A673 (cell line): ENCODE data around the gene C1orf127.

GRCh38 chr1:10378461-10379652 lies 20.0 kb upstream of the PGD start:
- PRO-cap: no peak

- PRO-cap: no peak
Measured at GRCh38 chr1:10384250-10384589, 14.6 kb upstream of the PGD start.

GRCh38 chr1:10403889-10404309 lies 5.0 kb downstream of the PGD start:
- PRO-cap: no peak

DNA sequence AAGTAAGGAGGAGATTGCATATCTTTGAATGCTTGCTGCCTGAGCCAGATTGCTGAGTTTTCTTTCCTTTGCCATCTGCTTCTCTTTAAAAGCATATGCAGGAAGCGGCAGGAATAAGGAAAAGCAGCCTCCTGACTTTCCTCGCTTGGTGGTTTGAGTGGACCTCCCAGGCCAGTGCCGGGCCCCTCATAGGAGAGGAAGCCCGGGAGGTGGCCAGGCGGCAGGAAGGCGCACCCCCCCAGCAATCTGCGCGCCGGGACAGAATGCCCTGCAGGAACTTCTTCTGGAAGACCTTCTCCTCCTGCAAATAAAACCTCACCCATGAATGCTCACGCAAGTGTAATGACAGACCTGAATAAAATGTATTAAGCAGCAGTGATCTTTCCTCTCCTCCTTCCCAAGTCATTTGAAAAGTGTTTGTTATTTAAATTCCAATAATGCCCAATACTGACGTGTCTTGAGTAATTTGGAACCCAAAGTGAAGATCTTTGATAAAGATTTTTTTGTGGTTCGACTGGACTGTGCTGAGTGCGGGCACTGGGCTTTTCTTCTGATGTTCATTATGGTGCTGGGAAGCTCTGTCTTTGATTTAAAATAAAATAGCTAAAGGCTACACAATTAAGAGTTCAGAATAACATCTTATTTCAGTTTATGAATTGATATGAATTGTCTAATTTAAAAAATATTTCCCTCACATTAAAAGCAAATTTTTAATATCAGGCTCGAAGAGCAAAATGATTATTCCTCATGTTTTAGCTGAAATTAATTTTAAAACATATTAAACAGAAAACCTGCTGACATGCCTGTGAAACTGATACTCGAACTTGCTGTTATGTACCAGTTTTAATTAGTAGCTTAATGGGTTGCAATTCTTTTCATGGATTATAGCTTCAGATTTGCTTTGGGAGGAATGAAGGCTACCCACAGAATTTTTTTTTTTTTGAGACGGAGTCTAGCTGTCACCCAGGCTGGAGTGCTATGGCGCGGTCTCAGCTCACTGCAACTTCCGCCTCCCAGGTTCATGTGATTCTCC lies 1.8 kb downstream of the CORT start:
- PRO-cap: no peak

GRCh38 chr1:10654369-10654771 lies 142.1 kb downstream of the CASZ1 start:
- PRO-cap: no peak

DNA sequence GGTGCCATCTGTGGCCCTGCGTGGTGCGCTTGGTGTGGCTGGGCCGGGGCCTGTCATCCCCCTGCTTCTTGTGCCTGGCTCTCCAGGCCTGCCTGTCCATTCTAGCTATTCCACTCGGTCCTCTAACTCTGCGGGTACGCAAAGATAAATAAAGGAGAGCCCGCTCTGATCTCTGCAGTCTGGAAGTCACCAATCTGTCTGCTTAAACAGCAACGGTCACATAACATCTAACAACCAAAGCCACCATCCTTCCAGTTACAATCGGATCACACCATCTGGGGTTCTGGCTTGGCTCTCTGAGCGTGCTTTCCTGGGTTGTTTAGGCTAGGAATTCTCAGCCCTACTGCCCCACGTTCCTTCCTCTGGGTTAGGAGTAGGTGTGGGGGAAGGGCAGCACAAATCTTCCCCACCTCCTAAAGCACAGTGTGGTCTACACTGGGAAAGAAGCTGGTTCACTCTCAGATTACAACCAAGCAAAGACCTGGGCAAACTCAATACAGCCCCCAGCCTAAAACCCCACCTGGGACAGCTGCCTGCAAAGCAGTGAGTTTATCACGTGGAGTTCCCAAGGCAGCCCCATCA lies 113.5 kb downstream of the CASZ1 start:
- PRO-cap: no peak

GRCh38 chr1:10691493-10692120 lies 104.8 kb downstream of the CASZ1 start:
- PRO-cap: no peak

DNA sequence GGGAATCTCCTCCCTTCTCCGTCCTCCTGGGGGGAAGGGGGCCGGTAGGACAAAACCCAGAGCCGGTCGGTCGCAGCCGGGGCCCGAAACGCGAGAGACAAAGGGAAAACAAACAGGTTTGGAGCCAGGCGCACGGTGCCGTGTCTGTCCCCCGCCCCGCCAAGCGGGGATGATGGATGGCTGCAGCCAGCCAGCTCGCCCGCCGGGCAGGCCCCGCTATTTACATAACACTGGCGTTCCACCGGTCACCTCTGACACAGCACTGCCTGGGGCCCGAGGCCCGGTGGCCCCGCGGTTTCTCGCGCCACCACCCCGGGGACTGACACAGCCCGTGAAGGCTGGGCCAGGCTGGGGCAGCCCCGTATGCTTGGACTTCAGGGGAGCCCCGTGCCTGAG lies 91.9 kb downstream of the CASZ1 start:
- PRO-cap: no peak

DNA sequence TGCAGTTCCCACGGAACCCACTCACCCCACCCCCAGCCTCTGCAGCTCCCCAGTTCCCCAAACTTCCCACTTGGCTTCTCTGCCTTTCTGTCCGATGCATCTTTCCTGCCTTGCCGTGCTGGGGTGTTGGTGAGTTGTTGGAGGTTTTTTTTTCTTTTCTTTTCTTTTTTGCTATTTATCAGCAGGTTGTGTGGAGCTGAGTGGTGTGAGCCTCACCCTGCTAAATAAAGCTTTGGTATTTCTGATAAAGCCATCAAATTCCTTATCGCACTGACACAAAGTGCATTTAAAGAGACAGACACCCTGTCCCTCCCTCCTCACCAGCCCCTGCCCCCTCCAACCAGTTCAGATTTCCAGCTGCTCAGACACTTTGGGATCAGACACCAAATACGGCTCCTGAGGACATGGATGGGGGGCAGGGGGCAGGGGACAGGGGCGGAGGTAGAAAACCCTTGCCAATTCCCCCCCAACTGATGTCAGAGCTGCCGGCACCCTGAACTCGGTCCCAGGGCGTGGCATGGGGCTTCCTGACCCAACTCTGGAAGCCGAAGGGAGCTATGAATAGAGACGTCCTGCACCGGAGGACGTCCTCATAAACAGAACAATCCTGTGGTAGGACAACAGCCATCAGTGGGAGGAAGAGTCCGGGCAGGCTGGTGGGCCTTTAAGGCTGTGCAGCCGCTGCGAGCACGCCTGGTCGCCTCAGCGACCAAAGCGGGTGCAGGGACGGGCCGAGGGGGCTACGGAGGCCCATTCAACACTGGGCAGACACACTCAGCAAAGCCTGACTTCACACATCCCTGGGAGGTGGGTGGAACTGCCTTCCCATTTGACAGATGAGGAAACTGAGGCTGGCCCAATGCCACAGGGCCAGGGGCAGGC lies 79.0 kb downstream of the CASZ1 start:
- PRO-cap: no peak

DNA sequence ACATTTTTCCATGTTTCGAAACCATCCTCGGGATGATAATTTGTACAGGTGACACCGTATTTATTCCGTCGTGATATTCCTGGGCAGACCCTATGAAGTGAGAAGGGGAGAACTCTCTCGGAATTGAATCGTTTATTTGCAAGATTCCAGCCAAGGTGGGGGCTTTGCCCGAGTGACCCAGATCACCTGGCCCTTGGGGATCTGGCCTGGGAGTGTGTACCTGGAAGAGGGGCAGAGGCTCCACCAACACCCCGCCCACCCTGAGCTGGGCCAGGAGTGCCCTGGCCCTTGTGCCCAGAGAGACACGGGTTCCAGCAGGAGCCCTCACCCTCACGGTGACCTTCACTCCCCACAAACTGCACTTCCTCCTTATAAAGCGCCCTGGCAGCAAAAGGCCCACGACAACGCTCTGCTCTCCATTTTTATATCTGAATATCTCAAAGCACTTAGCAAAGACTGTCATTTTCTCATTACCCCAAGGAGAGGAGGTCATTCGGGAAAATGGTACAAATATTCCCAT lies 16.6 kb downstream of the CASZ1 start:
- PRO-cap: no peak

DNA sequence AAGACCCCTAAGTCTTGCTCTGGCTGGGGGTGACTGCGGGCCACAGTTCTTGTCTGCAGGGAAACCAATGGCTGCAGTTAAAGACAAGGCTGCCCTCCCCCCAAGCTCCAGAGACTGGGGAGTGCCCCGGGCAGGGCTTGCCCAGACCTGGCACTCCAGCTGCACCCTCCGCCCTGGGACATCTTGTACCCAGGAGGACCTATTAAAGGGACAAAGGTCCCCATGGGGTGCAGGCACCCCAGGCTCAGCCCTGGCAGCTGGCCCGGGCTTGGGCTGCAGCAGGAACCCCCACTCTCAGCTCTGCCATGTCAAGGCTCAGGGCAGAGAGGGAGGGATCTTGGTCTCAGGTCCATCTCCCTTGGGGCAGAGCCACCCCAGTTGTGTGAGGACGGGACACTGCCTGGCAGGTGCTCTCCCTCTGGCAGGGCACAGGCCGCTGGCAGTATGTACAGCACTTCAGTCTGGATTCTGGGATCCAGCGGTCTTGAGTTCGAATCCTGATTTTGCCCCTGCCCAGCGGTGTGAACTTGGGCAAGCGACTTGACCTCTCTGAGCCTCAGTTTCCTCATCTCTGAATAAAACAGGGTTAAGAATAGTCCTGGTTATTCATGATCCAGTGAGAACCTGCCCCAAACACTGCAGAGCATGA lies 22.3 kb upstream of the CASZ1 start:
- PRO-cap: no peak

DNA sequence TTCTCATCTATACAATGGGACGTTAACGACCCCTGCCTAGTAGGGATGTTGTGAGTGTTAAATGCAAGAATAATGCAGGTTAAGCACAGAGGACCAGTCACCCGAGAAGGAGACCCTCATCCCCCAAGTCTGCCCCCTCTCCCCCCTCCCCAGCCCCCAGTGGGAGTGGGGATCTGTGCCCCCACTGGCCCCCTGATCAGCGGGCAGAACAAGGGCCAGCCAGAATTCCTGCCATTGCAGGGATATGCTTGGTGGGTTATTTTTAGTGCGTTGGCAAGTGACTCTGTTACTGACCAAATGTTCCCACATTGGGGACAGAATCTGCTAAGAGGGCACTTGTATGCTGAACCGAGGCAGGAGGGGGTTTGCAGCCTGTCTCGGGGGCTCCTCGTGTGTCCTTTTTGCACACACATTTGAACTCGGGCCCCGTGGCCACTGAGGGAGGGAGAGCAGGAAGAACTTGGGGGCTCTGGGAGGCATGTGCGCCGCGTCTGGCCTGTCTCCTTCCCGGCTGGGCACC lies 66.3 kb upstream of the CASZ1 start:
- PRO-cap: no peak

DNA sequence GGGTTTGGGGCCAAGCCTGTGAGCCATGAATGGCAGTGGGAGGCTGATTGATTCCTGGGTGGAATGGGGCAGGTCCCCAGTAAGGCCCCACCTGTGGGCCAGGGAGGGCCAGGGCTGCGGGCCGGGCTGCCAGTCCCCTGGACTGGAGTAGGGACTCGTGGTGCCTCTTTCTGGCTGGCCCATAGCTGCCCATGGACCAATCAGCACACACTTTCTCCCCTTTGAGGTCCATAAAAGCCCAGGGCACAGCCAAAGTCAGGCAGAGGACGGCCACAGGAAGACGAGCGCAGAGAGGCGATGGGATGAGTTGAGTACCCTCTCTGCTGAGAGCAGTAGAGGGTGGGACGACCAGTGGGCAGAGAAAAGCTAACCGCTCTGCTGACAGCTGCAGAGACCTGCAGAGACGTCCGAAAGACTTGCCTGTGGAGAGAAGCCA lies 7.8 kb downstream of the C1orf127 start:
- PRO-cap: no peak

DNA sequence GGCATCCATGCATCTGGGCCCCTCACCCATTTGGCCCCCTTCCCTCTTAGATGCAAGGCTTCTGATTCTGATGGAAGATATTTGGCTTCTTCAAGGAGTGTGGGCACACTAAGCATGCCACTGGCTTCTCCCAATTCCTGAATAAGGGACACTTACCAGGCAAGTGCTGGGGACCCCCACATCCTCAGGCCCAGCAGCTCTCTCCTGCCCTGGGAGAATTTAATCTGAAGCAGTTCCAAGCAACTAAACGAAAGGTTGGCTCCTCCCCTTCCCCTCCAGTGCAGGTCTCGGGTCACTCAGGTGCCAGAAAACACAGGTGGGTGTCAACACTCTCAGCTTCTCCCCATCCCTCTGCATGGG lies at the start of gene C1orf127:
TSS of gene C1orf127 (minus strand) at position 221 of the 360 bp plus-strand sequence.
- PRO-cap: no peak

GRCh38 chr1:11056373-11056970 lies 3.3 kb downstream of the SRM start:
- PRO-cap: no peak

DNA sequence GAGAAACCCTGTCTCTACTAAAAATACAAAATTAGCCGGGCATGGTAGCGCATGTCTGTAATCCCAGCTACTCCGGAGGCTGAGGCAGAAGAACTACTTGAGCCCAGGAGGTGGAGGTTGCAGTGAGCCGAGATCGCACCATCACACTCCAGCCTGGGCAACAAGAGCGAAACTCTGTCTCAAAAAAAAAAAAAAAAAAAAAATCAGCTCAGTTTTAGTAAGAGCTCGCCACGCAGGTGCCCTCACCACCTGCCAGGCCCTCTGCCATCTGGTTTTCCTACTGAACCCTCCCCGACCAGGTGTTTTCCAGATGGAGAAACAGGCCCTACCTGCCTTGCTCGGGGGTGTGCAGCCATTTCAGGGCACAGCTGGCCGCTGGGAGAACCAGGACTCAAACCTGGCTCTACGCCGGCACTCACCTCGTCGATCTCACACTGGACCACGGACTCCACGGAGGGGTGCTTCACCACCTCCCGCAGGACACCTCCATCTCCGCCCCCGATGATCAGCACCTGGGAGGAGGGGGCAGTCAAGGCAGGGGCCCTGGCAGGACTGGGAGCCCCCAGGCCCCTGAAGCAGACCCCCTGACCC lies 1.3 kb downstream of the SRM start:
- PRO-cap: no peak

GRCh38 chr1:11108923-11109875 lies 9.5 kb upstream of the EXOSC10 start:
- PRO-cap: no peak

- PRO-cap: no peak
Measured at GRCh38 chr1:11144615-11145140, 44.5 kb upstream of the ANGPTL7 start.

DNA sequence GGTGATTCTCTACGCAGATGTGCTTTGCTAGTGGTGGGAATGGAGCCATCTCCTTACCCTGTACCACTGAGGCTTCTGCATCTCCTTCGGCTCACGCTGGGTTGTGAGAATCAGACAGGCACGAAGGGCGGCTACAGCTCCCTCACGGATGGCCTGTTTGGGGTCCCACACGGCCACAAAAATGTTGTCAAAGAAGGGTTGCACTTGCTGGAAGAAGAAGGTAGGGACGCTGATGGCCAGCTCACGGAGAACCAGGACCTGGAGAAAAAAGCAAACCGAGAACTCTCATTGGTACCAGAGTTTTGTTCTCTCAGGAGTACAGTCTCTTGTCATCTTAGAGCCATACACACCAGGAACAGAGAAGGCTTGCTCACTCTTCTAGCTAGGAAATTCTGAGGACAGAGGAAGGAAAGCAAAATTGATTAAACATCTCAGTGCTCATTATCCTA lies 6.4 kb downstream of the MTOR start:
- PRO-cap: no peak

DNA sequence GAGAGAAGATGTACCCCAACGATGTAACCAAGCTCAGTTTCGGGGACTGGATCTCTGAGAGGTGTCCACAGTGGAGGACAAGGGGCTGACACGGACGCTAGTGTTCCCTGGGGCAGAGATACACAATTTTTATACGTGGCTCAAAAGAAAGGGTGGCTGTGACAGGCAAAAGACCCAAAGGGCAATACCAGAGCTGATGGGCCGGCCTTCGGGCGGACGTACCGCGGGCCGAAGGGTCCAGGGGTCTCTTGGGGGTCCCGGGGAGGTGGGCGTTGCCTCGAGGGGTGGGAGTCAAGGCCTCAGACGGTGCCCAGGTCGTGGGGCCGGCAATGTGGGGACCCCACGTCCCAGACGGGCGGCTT lies 370 bp downstream of the MTOR start:
- PRO-cap: no peak